Cerebral cortex (tissue), 2 donors: ENCODE measurements around the genes SMIM30 and TFEC.

DNA sequence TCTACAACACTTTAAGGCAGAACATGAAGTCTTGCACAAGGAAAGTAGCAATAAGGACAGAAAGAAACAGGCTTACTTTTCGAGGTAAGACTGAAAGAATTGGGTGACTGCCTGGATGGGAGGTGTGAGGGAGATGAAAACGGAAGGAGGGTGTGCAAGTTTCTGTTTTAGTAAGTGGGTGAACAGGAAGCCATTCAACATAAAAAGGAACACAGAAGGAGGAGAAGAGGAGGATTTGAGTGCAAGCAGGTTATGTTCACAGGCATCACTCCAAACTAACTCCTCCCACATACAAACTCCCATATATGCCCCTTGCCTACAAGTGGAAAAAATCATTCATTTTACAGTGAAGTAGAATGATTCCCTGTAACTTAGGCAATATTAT is 77.6 kb upstream of the LRRN3 start:
- PRO-cap, 2 experiments = no peak in any of the 2 experiments

- PRO-cap, 2 experiments = no peak in any of the 2 experiments
Measured at GRCh38 chr7:111399908-111400801, 162.1 kb downstream of the IMMP2L start.

DNA sequence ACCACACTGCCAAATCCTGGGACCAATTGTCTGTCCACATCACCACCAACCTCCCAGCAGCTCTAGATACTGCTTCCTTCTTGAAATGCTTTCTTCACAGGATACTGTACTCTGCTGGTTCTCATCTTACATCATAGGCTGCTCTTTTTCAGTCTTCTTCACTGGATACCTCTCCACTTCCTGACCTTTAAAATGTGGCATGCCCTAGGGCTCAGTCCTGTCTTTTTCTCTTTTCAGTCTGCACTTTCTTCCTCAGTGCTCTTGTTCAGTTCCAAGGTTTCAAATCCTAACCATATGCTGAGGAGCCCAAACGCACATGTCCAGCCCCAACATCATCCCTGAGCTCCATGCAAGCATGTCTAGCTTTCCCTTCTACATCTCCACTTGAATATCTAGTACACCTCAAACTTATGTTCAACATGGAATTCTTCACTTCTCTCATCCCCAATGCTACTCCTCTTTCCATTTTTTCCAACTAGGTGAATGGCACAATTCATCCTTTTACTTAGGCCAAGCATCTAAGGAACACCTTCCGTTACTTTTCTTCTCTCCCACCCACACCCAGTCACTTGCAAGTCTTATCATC is 255.8 kb upstream of the IMMP2L start:
- PRO-cap, 2 experiments = no peak in any of the 2 experiments

GRCh38 chr7:111873267-111873638 is 311.0 kb upstream of the IMMP2L start:
- PRO-cap, 2 experiments = no peak in any of the 2 experiments

DNA sequence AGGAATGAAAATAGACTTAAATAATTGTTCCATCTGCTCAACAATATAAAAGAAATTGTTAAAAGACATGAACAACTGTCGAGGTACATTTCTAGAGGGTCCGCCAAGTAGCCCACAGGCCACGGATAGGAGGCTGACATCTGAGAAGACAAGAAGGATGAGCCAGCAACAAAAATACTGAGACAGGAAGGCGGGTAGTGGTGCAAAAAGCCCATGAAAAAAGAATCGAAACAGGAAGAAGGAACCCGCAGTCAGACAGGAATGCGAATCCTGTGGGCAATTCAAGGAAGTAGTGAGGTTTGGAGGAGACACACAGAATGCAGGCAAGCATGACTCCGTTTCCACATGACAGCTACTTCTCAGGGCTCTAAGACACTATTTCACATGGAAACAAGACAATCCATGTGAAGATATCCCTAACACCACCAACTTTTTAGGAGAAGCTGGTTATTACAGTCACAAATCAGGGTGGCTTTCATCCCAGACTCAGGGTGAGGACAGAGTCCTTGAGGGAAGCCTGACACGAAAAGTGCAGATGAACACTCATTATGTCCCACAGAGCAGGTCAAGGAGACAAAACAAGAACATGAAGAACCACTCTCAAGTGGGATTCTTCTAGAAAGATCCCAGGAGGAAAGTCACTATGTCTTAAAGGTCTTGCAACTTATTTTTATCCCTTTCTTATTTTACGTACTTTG is 125.1 kb downstream of the DOCK4 start:
- PRO-cap, 2 experiments = no peak in any of the 2 experiments

DNA sequence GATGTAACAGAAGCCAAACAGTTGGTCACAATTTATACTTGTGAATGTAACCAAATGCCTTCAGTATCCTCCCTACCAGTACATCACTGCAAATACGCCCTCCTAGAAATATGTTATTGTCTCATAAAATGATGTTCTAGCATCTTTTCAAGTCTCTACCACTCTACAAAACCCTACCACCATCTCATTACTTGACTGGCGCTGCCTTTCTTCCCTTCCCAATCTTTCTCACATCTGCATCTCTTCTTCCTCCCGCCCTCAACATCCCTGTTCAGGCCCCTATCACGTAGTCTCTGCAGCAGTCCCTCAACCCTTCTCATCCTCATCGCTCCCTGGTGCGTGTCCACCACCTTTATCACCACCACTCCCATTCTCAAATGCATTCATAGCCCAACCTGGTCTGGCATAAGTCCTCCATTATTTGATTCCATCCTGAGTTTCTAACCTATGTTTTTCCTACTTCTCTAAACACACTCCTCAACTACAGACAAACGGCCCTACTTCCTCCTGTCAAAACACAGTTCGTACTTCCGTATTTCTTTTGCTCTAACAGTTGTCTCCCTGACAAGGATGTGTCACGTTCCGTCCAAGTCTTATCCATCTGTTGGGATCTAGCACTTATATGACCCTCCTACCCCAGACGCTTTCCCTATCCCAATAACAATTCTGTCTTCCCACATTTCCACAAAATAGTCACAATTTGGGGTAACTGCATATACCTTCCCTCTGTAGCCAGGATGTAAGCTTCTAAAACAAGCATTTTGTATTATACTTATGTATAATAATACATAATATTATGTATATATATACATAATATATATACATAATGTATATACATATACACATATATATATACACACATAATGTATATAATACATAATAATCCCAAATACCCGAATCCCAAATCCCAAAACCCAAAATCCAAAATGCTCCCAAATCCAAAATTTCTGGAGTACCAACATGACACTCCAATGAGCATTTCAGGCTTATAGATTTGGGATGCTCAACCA is 46.9 kb downstream of the DOCK4 start:
- PRO-cap, 2 experiments = no peak in any of the 2 experiments

- PRO-cap, 2 experiments = no peak in any of the 2 experiments
Measured at GRCh38 chr7:112195854-112196584, 10.2 kb downstream of the DOCK4 start.

- PRO-cap, 2 experiments = no peak in any of the 2 experiments
Measured at GRCh38 chr7:112422601-112423438, 27.4 kb upstream of the IFRD1 start.

DNA sequence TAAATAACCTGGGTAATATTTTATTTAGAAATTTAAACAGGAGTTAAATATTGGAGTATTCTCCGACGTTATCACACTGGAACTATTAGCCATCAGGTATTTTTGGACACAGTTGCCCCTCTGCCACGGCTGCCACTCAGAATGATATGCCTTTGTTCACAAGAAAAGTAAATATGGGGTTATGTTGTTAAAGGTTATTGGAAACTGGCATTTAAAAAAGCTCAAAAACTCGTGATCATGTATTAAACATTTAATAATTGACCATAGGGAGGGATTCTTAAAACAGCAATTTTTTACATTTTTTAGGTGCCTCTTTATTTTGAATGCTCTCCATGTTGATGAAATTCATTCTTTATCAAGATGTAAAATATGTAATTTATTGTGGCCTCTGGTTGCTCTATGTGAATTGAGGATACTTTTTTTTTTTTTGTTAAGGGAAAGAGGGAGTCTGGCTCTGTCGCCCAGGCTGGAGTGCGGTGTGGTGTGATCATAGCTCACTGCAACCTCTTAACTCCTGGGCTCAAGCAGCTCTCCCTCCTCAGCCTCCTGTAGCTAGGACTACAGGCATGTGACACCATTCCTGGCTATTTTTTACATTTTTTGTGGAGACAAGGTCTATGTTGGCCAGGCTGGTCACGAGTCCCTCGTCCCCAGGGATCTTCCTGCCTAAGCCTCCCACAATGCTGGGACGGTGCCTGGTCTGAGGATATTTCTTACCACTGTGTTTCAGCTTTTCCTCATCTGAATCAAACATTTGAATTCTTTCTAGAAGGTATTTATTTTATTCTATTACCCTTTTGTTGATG is 1.7 kb downstream of the IFRD1 start:
- PRO-cap, 2 experiments = peak in 1 of 2 experiments; most common plus-strand start position 680 of the sequence (in 1); most common minus-strand start position 554 of the sequence (in 1)

GRCh38 chr7:112454187-112454454 is 3.9 kb downstream of the IFRD1 start:
- PRO-cap, 2 experiments = no peak in any of the 2 experiments

GRCh38 chr7:112617735-112618296 is 137.0 kb downstream of the LSMEM1 start:
- PRO-cap, 2 experiments = no peak in any of the 2 experiments

GRCh38 chr7:113118042-113118732 is at the start of gene SMIM30:
Gene SMIM30, minus strand, starts transcription at chr7:113118554.
- PRO-cap, 2 experiments = peak in 1 of 2 experiments; most common plus-strand start chr7:113118671 (in 1); most common minus-strand start chr7:113118554 (in 1)

DNA sequence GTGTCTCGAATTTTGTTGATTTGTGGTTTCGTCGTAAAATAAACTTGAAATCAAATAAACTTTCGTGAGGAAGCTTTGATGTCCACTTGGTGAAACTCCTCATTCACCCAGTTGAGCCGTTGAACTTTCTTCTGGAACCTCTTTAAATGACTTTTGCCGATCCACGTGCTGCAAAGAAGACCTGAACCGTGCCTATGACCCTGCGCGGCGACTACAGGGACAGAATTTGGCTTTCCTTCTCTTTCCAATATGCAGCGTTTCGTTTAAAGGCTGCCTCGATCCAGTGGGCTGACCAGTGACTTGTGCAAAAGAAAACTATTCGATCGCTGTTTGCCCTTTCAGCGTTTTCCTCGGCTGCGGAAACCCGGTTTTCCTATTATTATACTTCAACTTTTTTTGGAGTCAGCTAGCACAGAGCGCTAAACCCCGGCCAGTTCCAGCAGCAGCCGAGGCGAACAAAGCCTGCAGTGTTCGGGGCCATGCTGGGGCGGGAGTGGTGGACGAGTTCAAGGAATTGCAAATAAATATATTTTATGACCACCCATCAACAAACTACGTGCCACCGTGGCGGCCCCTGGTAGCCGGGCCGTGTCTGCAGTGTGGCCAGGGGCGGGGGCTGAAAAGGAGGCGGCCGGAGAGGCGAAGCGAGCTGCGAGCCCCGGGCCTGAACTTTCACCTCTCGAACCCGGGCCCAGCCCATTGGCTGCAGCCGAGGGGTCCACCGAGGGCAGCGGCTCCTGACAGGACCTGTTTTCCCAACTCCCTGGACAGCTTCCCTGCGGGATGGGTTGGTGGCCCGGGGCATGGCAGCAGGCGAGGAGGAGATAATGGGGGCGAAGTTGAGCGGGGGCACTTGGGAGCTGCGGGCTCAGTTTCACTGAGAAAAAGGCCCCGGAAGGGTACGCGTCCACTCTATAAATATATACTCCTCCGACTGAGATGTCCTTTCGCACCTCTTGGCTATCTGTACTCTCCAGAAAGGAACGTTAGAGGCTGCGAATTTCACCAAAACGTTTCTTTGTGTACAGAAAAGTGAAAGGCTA is 164.3 kb upstream of the PPP1R3A start:
- PRO-cap, 2 experiments = no peak in any of the 2 experiments

GRCh38 chr7:114413547-114414041 is 1.0 kb upstream of the FOXP2 start:
- PRO-cap, 2 experiments = no peak in any of the 2 experiments

DNA sequence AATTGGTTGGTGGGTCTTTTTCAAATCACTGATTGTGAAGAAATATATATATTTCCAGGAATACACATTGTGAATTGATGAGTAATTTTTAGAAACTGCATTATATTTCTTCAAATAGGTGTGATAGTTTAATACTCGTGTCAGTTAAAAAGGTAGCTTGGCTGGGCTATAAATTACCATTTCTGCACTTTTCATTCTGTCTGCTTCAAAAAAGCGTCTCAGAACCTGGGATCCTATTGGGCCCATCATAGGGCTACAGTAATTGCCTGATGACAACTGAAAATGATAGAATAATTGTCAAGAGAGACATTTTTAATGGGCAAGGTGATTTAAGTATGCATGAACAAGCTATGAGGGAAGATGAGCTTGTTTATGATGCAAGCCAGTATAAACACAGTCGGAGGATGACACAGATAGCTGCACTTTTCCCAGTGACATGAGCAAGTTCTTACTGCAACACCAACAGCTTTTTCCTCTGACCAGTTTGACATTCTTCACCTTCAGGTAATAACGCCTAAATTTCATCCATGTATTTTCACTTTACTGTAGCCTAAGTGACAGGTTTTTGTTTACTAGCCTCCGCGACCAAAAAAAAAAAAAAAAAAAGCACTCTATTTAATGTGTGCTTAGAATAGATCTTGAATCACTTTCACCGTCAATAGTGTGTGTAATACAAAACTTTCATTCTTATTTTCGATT is 1.5 kb downstream of the FOXP2 start:
- PRO-cap, 2 experiments = no peak in any of the 2 experiments

GRCh38 chr7:114540850-114541196 is 126.2 kb downstream of the FOXP2 start:
- PRO-cap, 2 experiments = no peak in any of the 2 experiments

GRCh38 chr7:114922433-114923124 is 685 bp downstream of the MDFIC start:
- PRO-cap, 2 experiments = peak in 1 of 2 experiments; most common plus-strand start chr7:114922459 (in 1); most common minus-strand start chr7:114922470 (in 1)

DNA sequence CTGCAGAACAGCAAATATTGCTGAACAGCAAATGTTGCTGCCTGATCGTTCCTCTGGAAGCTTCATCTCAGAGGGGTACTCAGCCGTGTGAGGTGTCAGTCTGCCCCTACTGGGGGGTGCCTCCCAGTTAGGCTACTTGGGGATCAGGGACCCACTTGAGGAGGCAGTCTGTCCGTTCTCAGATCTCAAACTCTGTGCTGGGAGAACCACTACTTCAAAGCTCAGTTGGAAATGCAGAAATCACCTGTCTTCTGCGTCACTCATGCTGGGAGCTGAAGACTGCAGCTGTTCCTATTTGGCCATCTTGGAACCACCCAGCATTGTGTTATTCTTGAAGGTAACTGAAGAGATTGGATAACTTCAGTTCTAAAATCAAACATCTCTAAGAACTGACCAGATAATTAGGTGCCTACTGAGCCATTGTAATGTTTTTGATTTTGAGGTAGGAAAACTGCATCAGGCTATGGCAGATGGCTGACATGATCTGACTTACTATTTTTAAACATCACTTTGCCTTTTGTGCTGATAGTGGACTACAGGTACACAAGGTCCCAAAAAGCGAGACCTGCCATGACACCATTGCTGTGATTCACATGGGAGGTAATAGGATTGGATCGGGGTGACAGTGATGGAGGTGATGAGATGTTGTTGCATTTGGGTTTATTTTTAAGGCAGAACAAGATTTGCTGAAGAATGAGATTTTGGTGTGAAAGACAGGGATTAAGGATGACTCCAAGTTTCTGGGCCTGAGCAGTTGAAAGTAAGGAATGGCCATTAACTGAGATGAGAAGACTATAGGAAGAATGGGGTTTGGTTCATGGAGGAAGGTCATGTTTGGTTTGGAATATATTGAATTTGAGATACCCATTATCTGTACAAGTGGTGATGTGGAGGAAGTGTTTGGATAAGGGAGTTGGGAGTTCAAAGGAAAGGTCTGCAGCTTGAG is 74.0 kb downstream of the MDFIC start:
- PRO-cap, 2 experiments = no peak in any of the 2 experiments

DNA sequence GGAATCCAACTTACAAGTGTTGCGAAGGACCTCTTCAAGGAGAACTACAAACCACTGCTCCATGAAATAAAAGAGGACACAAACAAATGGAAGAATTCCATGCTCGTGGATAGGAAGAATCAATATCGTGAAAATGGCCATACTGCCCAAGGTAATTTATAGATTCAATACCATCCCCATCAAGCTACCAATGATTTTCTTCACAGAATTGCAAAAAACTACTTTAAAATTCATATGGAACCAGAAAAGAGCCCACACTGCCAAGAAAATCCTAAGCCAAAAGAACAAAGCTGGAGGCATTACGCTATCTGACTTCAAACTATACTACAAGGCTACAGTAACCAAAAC is 37.0 kb downstream of the TFEC start:
- PRO-cap, 2 experiments = no peak in any of the 2 experiments

- PRO-cap, 2 experiments = no peak in any of the 2 experiments
Measured at GRCh38 chr7:116030419-116031315, at the start of gene TFEC. Gene TFEC, minus strand, starts transcription at chr7:116030763.